ENCODE data around the gene HOXD11.

- RRBS: no CpG with 5 or more reads among the region's 15 CpGs
These were observed 108.6 kb upstream of the MAP3K20 start for GRCh38 chr2:172966973-172967602.

DNA sequence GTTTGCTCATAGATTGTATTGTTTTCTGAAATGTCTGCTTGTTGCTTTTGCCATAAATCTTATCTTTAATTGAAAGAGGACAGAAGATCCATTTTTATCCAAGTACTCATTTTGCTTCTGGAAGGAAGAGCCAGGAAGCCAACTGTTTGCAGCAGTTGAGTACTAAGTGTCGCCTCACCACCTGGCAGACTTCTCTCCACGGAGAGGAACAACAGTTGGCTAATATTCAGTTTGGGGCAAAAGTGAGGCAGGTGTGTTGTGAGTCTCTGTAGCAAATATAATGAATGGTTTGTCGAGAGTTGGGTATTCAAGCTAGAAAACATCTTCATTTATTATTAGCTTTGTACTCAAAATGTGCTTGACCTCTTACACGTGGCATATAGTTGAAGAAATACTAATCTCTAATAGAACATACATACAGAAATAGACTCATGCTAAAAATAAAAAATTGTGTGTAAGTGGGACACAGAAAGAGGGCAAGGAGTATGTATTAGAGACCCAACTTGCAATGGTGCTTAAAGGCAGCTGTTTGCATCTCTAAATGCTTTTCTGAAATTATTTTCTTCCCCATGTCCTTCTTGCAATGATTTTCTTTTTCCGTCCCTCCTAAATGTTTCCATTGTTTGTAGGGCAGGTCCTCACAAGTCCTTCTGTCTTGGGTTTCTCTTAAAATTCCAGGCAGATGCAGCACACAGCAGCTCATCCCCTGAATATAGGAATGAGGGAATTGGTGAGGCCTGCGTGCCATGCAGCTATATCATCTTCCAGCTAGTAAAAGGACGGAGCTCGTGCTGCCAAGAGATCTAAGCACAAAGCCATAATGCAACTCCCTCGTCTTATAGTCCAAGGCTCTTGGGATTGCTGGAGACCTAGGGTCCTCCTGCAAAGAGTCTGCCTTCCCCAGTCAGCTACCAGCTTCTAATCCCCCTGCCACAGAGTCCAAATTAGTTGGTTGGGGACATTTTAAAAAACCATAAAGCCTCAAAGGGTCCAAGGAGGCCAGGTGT, 44.8 kb upstream of the MAP3K20 start:
- RRBS: no CpG with 5 or more reads among the region's 9 CpGs

DNA sequence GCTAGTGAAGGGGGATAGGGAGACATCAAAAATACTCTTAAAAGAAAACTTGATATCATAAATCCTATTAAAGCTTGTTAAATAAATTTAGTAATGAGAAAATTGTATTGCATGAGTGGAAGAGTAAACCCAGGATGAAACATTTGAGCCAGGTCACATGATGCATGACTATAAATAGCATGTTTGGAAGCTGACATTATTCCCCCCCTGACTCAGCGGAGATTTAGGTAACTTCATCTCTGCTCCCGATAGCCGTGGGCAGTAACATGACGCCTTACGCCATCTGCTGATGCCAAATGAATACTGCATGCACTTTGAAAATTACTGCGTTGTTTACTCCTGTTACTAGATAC, 134.8 kb downstream of the MAP3K20 start:
- RRBS: no CpG with 5 or more reads among the region's 6 CpGs

GRCh38 chr2:173353986-173354208, 775 bp upstream of the CDCA7 start:
- RRBS: no CpG with 5 or more reads among the region's 6 CpGs

GRCh38 chr2:173903558-173904090, 61.5 kb downstream of the SP3 start:
- RRBS: no CpG with 5 or more reads among the region's 7 CpGs

DNA sequence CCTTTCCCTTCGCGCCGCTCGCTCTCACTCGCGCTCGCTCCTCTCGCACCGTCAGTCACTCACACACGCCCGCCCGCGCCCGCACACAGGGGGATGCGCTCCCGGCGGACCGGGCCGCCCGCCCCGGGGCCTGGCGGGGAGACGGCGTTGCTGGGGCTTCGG, 469 bp downstream of the SP3 start:
- RRBS: no CpG with 5 or more reads among the region's 25 CpGs

GRCh38 chr2:174325756-174327189, 8.5 kb upstream of the SP9 start:
- RRBS: 14% methylated on average over 12 of the region's 86 CpGs

DNA sequence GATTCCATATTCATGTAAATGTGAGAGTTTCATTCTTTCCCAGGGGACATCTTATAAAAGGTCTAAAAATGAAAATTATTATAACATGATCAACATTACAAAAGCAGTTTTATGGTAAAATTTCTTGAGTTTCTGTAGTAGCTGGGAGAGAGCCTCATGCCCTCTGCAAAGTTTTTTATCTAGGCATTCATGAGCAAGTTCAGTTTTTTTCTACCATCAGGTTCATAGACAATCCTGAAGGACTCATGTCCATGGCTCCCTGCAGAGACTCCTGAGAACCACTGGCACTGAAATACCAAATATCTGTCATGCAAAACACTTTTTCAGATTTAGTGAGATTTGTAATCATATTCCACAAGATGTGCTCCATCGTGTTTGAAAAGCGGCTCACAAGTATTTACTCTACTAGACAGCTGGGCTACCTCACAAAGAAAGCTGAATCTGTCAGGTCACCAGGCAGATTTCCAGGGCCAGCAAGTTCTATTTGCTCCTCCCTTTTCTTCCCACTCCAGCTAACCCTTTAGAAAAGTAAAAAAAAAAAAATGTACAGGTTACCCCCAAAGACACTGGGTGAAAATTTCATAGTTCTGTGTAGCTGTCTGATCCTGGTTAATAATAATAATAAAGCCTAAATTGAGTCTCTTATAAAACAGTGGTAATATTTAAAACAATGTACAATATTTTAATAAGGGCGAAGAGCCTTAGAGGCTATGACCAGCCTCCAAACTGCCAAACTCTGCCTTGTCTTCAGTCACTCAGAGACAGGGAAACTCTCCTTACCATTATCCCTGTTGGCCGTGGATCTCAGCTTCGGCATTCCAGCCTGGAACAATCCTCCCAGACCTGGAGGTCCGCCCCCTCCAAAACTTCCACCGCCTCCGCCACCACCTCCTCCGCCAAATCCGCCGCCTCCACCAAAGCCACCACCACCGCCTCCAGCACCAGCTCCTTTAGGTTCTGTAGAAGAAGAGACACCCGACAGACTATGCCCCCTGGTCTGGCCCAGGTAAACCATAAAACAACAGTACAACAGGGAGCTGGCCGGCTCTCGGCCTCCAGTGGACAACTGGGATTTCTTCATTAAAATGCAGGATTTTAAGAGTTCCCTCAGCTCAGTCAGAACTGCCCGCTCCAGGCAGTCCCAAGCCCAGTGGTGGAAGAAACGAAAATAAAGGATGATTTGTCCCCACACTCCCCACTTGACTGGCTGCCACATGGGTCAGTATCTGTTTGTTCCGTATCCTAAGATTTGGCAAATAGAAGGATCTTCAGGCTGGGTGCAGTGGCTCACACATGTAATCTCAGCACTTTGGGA, 22.7 kb downstream of the WIPF1 start:
- RRBS: no CpG with 5 or more reads among the region's 18 CpGs

DNA sequence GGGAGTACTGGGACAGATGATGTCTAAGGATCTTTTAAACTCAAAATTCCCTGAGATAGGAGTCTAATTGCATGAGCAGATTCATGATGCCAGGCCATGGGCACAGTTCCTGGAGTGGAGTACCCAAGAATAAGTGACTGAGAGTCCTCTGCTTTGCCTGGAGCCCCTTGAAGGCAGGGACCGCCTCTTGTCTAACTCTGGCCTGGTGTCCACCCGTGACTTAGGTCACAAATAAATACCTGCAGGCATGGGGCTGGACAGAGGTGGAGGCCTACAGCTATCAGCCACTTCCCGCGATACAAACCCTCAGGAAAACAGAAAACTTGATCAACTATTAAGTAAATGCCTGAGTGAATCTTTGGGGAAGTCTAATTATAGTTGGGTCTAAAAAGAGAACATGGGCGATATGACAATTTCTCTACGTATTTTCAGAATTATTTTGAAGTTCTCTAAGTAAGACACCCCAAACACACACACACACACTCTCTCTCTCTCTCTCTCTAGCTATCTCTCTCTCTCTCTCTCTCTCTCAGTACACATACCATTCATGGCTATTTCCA, 1.8 kb upstream of the WIPF1 start:
- RRBS: no CpG with 5 or more reads among the region's 6 CpGs

GRCh38 chr2:174610572-174611160, 13.1 kb upstream of the WIPF1 start:
- RRBS: no CpG with 5 or more reads among the region's 7 CpGs

- RRBS: no CpG with 5 or more reads among the region's 12 CpGs
These were observed 35.8 kb upstream of the WIPF1 start for GRCh38 chr2:174633167-174634055.

DNA sequence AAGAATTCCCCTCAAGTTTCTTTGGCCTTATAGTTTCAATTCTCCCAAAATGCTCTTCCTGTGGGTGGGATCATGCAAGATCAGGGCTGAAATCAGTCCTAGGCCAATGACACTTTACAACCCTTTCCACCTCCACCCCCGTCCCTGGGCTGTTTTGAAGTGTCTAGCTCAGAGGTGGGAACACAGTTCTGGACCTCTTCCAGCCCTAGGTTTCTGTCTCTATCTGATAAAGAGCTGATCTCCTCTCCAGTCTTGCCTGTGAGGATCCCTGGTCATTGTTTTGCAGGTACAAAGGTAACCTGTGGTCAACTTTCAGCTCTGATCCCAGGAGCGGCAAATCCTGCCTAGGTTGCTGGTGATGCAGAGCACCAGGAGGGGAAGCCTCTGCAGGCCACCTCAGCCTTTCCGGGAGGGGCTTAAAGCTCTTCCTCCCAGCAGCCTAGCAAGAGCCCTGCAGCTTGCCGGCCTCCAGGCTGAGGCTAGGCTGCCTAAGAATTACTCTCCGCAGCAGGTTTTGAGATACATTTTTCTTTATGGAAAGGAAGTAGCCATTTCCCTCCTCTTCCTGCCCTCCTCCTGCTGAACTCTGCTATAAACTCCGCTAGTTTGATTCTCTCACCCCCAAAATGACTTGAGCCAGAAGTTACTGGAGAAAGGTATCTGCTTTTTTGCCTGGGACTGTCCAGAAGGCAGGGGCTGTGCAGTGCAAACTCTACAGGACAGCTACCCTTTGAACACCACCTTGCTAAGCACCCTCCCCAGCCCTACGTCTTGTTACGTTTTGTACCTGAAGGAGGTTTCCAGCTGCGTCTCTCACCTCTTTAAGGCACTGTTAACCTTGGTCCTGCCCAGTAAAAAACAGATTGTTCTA, 69.9 kb upstream of the WIPF1 start:
- RRBS: 41% methylated on average over 2 of the region's 9 CpGs

DNA sequence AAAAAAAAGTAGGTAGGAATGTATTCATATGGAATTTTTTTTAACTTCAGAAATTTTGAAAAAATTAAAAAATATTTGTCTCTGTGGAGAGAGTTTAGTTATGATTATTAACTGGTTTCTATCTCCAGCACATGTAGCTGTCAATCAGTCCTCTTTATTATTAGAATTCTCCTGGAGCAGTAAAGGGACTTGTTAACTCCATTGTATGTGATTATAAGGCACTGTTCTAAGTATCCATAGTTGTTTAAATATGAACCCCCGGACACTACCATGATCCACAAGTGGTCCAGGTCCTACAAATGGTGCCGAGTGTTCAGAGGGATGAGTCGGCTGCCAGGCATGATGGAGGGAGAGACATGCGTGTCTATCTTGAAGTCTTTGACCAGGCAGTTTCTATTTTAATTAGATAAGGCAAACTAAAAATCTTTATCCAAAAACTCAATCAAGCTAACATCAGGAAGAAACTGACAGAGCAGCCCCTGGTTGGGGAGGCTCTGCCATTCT, 468 bp downstream of the CHRNA1 start:
- RRBS: no CpG with 5 or more reads among the region's 4 CpGs

DNA sequence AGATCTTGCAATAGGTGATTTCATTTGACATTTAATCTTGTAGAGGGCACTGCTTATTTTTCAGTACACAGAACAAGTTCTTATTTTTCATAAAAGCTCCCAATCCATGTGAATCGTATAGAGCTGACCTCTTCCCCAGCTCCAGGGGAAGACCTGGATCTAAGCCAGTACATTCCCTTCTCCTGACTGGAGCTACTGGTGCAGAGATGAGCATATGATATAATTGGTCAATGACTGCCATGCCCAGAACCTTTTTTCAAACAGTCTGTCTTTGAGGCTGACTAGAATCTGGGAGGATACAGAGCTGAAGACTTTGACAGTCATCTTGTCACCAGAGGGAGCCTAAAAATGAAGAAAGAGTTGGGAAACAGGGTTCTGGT, 72.3 kb upstream of the CHRNA1 start:
- RRBS: no CpG with 5 or more reads among the region's 1 CpG

DNA sequence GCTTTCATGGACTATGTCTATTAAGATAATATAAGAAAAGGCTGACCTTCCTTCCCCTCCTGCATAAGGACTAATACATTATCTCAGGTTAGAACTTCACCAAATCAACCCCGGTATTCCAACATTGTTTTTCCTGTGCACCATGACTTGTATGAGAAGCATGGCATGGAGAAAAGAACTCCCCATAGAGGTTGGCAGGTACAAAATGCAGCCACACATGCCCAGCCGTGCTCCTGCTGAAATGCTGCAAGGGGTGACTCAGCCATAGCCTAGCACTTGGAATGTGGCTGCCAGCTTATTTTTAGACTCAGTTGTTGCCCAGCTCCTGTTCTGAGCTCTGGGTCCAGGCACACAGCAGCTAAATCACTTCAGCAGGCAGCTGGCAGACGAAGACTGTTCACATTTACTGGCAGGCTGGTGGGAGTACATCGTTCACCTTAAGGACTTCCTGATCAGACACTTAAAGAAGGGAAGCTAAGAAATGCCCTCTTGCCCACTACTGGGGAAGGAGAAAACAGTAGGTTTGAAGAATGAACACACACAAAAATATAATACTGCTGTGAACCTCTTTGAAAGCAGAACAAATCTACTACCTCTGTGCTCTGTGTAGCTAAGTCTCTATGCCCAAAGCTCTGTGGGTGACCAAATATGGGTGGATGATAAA, 146.3 kb downstream of the LNPK start:
- RRBS: no CpG with 5 or more reads among the region's 4 CpGs

DNA sequence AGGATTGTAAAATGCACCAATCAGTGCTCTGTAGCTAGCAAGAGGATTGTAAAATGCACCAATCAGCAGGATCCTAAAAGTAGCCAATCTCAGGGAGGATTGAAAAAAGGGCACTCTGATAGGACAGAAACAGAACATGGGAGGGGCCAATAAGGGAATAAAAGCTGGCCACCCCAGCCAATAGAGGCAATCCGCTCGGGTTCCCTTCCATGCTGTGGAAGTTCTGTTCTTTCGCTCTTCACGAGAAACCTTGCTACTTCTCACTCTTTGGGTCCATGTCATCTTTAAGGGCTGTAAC, 144.7 kb downstream of the LNPK start:
- RRBS: no CpG with 5 or more reads among the region's 4 CpGs

DNA sequence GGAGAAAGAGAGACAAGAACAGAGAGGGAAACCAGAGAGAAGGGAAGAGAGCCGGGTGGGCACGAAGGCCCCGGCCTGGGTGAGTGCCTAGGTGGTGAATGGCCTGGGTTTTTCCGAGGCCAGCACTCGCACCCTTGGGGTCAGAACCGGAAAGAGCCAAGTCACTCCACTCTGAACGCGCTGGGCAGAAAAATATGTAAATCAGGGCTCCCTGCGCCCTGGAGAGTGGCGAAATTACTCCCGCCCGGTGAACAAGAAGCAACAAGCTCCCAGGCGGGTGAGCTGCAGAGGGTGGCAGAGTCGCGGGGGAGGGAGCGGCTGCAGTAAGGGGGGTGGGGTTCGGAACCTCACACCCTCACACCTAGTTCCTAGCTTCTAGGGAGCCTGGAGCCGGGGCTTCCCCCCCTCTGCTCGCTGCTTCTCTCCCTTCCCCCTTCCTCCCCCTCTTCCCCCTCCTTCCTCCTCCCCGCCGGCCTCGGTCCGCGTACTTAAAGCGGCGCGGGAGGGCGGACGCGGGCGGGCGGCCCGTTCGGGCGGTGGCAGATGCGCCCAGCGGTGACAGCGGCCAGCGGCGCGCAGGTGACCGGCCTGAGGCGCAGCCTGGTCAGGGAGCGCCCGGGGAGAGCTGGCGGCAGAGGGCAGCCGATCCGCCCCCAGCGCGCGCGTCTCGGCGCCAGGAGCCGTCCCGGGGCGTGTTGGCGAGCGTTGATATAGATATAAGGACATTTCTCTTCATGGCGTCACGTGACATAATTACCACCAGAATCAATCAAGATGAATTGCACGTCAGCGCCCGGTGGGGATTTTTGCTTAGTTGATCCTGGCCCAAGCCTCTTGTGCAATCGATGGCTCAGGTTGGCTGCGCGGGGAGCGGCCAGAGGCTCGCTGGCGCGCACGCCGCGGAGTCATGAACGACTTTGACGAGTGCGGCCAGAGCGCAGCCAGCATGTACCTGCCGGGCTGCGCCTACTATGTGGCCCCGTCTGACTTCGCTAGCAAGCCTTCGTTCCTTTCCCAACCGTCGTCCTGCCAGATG, at the start of gene HOXD11:
Gene HOXD11 (plus strand): TSS at position 832 of the 1,036 bp plus-strand sequence.
- RRBS: 1% methylated on average over 24 of the region's 85 CpGs

GRCh38 chr2:176123068-176123679, 655 bp downstream of the HOXD9 start:
- RRBS: 2% methylated on average over 34 of the region's 56 CpGs

GRCh38 chr2:176138311-176139493, 9.2 kb downstream of the HOXD8 start:
- RRBS: no CpG with 5 or more reads among the region's 38 CpGs

GRCh38 chr2:176172119-176172568, 15.0 kb downstream of the HOXD3 start:
- RRBS: 9% methylated on average over 6 of the region's 35 CpGs

Measured in epithelial cell of esophagus (primary cell).